GM23338 (cell line): ENCODE measurements around the gene BPIFB2.

DNA sequence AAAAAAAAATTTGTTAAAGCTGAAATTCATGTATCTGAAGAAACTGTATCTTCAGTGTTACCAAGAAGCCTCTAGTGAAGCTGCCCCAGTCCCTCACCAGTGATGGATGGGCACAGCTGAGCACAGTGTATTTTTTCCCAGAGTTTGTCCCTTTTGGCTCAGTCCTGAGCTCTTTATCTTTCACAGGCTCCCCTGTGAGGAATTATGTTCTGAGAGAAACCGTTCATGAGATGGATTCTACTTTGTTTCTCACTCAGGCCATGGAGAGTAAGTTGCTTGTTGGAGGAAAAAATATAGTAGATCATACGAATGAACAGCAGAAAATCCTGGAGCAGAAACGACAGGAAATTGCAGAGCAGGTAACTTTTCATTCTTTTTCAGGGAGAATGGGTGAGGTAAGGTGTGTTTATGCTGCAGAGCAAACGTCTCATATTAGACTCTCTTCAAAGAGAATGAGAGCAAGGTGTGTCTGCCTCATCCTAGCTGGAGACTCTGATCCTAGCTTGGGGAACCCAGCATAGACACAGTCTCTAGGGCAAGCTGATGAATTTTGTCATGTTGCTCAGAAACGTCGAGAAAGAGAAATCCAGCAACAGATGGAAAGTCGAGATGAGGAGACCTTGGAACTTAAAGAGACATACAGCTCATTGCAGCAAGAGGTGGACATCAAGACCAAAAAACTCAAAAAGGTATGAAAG is 38.7 kb downstream of the KIF3B start:
- PRO-cap, result no peak
- RAMPAGE, long total RNA, result no peak

DNA sequence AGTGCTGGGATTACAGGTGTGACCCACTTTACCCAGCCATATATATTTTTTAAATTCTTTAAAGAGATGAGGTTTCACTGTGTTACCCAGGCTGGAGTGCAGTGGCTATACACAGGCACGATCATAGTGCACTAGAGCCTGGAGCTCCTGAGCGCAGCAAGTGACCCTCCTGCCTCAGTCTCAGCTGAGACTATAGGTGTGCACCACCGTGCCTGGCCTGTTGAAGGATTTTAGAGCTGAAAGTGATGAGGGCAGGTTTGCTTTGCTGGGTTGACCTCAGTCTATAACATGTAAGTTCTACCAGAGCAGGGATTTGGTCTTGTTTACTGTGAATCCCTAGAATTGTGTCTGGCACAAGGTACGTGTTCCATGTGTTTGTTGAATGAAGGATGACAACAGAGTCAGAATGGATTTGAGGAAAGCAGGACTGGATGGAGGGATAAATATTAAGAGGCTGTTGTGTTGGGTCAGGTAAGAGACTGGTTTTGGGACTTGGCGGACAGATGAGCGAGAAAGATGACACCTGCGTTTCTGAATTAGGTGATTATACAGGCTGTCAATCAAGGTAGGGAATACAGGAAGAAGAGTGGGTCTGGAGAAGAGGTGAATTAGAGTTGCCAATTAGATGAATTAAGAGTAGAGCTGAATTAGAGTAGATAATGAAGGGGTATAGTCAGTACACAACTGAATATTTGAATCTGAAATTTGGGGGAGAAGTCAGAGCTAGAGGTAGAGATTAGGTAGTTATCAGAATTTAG is 6.5 kb downstream of the ASXL1 start:
- PRO-cap, result no peak
- RAMPAGE, long total RNA, result no peak

DNA sequence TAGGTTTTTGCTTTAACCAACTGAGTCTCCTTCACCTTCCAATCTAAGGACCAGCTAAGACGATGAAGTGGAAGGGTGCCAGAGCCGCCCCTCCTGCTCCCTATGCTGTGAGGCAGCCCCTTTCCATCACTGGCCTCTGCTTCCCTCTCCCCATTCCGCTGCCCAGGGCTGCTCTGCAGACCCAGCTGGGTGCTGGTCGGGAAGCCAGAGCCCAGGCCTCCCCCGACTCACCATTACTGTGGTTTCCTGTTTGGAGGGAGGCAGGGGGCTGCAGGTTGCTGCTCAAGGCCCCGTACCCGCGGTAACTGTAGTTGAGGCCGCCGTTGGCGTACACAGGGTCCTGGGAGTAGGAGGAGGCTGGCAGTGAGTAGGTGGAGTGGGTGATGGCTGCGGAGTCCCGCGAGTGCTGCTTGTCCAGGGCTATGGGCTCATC is 93.9 kb downstream of the ASXL1 start:
- PRO-cap, result no peak
- RAMPAGE, long total RNA, result no peak

- PRO-cap, result no peak
- RAMPAGE, long total RNA, result no peak
These were observed 109.5 kb downstream of the ASXL1 start for GRCh38 chr20:32467483-32468117.

DNA sequence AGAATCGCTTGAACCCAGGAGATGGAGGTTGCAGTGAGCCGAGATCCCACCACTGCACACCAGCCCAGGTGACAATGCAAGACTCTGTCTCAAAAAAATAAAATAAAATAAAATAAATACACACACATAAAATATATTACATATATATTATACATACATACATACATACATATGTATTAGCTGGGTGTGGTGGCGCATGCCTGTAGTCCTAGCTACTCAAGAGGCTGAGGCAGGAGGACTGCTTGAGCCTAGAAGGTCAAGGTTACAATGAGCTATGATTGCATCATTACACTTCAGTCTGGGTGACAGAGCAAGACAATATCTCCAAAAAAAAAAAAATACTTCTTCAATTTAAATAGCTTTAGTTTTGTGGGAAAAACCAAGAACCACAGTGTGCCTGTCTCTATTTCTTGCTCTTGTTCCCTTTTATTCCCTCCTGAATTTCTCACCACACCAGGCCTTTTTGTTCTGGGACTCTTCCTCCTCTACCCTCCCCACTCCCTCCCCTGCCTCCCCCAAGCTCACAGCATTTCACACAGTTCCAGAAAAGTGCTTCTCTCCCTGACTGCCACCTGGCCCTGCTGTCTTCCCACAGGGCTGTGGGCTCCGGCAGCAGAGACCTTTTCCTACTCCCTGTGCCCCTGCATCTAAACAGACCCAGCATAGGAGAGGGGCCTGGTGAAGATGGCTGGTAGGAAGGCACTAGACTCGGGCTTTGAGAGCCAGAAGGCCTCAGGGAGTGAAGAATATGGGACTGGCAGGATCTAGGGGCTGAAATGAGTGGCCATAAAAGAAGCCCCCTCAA is 1.3 kb downstream of the C20orf203 start:
- PRO-cap, result unidirectional peak, plus-strand start at position 497 of the sequence
- RAMPAGE, long total RNA, result no peak

DNA sequence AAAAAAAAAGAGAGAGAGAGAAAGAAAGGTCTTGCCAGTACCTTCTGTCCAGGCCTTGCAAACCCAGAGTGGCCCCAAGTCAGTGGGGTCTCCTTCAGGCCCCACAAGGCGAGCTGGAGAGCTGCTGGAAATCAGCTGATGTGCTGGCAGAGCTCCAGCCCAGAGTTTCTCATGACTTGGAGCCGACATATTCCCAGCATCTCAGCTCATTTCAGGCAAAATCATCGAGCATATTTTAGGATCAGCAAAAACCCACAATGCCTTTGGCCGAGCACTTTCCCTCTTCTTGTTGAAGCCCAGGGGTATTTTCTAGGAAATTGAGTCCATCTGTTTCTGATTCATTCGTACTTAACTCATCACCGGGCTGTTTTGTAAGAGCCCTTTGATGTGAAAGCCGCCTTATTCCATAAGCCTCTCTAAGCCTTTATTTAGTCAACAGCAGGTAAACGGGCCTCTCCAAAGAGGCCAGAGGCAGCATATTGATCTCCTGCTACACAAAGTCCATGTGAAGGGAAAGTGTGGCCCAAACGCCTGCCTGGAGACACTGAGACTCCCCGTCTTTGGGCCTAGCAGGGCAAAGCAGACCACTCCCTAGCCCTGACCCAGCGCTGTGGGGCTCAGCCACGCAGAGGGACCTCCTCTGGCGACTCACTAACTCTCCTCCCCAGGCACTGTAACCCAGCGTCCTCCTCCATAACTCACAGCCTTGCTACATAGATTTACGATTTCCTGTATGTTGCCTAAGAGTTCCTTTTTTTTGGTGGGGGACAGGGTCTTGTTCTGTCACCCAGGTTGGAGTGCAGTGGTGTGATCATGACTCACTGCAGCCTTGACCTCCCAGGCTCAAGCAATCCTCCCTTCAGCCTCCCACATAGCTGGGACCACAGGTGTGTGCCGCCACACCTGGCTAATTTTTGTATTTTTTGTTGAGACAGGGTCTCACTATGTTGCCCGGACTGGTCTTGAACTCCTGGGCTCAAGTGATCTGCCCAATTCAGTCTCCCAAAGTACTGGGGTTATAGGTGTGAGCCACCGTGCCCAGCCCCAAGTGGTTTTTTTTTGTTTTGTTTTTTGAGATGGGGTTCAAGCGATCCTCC is 12.1 kb upstream of the C20orf203 start:
- PRO-cap, result no peak
- RAMPAGE, long total RNA, result no peak

DNA sequence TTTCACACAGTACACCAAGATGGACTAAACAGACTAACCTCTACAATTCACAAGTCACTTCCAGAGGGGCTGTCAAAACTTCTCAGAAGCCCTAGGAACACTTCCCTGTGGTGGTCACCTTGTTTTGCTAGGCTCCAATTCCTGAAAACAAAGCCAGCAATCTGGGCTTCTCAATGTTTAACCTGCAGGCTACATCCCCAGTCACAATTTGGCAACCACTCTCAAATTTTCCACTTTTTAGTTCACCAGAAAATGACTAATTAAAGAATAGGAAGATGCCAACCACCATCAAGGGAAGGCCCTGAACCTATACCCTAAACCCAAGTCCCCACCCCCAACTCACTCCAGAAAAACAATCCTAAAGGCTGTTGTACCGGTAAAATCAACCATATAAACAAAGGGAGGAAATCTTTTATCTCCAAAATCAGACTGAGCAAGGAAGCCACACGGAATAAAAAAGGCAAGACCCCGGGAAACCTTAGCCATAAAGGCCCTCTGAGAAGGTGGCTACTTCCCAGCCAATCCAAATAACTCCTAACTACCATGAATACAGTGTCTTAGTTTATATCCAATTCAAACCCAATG is 34.4 kb upstream of the C20orf203 start:
- PRO-cap, result no peak
- RAMPAGE, long total RNA, result no peak

GRCh38 chr20:32761610-32762295 is 432 bp upstream of the DNMT3B start:
- PRO-cap, result bidirectional peak, plus-strand start at chr20:32761861, minus-strand start at chr20:32761769; bidirectional peak, plus-strand start at chr20:32762385, minus-strand start at chr20:32762146
- RAMPAGE, long total RNA, result no peak

GRCh38 chr20:32968669-32969259 is 35.5 kb downstream of the SUN5 start:
- PRO-cap, result no peak
- RAMPAGE, long total RNA, result no peak

- PRO-cap, result no peak
- RAMPAGE, long total RNA, result no peak
These were observed at the start of gene BPIFB2 for GRCh38 chr20:33007519-33007976. BPIFB2 (plus strand) TSS chr20:33007704.

GRCh38 chr20:33125905-33126642 is 41.9 kb upstream of the BPIFA2 start:
- PRO-cap, result no peak
- RAMPAGE, long total RNA, result no peak

- PRO-cap, result no peak
- RAMPAGE, long total RNA, result no peak
These were observed 27.3 kb downstream of the CDK5RAP1 start for GRCh38 chr20:33373931-33374481.

DNA sequence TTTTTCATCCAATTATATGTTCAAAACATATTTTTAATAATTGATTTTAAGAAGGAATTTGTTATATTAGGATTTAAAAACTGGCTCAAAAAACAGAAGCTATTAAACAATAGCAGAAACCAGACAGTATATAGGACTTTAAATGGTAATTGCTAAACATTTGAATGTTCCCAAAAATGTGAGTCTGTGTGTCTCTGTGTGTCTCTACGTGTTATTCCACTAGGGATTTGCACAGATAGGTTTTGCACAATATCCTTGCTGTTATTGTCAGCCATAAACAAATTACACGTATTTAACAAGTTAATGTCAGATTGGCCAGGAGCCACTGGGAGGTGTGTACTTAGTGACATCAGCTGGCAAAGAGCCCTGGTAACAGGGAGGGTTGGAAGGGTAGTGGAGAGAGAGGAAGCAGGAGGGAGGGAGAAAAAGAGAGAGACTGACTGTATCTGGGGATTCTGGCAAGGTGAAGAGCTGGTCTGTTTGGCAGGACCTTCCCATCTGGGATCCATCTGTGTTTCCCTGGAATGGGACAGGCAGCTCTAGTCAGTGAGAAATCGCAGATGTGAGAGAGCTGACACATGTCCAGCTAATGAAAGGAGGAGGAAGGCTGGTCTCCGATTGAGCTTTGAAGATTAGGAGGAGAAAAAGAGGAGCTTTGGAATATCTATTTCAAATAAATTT is 72.2 kb downstream of the CBFA2T2 start:
- PRO-cap, result no peak
- RAMPAGE, long total RNA, result no peak

- PRO-cap, result no peak
- RAMPAGE, long total RNA, result no peak
These were observed 37.6 kb upstream of the C20orf144 start for GRCh38 chr20:33624304-33625137.

- PRO-cap, result no peak
- RAMPAGE, long total RNA, result no peak
These were observed 7.2 kb upstream of the C20orf144 start for GRCh38 chr20:33654880-33655324.

DNA sequence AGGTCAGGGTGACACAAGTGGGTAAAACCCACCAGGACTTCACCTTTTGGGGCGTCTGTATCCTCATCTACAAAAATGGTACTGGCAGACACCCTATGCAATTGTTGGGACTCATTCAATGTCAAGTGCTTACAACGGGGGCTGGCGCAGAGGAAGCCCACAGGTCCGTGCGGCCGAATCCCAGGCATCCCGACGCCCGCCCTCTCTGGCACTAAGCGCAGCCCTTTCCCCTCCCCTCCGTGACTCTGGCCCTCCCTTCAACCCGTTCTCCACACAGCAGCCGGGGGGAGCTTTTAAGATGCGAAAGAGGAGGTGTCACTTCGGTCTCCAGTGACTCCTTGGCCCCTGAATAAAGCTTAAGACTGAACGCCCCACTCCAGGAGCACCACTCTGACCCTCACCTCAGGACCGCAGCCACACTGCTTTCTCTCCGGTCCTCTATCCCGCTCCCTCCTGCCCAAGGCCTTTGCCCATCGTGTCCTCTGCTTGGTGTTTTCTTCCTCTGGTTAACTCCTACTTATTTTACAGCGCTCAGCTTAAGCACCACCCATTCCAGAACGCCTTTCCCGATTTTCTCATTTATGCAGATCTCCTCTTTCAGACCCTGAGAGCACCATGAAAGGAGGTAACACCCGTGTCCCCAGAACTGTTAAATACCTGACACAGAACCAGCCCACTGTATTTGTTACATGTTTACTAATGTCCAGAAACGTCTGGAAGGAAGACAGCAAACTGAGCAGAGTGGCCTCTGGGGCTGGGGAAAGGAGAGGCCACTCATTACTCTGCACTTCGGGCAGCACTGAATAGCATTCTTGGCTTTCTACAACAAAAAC is 653 bp upstream of the NECAB3 start:
- PRO-cap, result bidirectional peak, plus-strand start at position 293 of the sequence, minus-strand start at position 213 of the sequence
- RAMPAGE, long total RNA, result no peak

- PRO-cap, result no peak
- RAMPAGE, long total RNA, result no peak
These were observed 17.2 kb downstream of the CHMP4B start for GRCh38 chr20:33828153-33828861.

- PRO-cap, result no peak
- RAMPAGE, long total RNA, result no peak
These were observed 32.4 kb downstream of the RALY start for GRCh38 chr20:34026112-34026410.

- PRO-cap, result no peak
- RAMPAGE, long total RNA, result no peak
These were observed 21.4 kb downstream of the ASIP start for GRCh38 chr20:34262340-34263211.

DNA sequence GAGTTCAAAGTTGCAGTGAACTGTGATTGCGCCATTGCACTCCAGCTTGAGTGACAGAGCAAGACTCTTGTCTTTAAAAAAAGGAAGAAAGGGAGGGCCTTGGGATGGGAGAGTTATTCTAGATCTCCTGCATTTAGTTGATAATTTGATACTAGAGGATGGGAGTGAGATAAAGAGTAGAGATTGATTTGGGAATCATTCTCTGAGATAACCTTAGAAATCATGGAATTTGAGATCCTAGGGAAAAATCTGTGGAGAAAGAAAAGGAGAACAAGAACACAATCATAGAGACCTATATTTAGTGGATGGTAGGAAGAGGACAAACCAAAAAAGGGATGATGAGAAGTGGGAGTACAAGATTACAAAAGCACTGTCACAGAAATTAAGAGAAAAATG is 68.3 kb downstream of the ITCH start:
- PRO-cap, result no peak
- RAMPAGE, long total RNA, result no peak